Right common carotid artery plus branches (tissue), 1 donor: Measurements from ENCODE around the genes LRRC47 and DFFB.

- PRO-cap: no peak
These were observed 35.2 kb upstream of the ARHGEF16 start for GRCh38 chr1:3419272-3419754.

- PRO-cap: no peak
These were observed 708 bp upstream of the ARHGEF16 start for GRCh38 chr1:3453743-3454171.

GRCh38 chr1:3468041-3468880, 13.8 kb downstream of the ARHGEF16 start:
- PRO-cap: no peak

- PRO-cap: no peak
These were observed 17.2 kb downstream of the ARHGEF16 start for GRCh38 chr1:3471276-3472385.

DNA sequence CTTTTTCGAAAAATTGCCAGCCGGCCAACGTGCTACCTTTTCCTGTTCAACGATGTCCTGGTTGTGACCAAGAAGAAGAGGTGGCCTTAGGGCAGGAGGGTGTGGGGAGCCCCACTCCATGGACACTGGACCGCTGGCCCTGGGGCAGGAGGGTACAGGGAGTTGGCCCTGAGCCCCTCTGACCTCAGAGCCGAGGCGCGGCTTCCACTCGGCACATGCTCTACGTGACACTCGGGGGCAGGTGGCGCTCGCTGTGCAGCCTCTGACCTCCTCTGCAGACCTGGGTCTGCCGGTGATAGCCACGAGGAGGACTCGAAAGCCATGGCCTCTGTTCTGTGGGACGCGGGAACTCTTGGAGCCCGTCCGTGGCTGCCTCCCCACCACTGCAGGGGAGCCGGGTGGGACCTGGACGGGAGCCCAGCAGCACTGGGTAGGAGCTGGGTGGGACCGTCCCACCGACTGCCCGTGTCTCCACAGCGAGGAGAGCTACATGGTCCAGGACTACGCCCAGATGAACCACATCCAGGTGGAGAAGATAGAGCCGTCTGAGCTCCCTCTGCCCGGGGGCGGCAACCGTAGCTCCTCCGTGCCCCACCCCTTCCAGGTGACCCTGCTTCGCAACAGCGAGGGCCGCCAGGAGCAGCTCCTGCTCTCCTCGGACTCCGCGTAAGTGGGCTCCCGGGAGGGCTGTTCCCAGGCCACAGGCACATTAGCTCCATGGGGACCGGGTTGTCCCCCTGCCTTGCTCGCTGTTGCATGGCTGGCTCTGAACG, 23.7 kb downstream of the ARHGEF16 start:
- PRO-cap: no peak

GRCh38 chr1:3529409-3529851, 75.0 kb downstream of the ARHGEF16 start:
- PRO-cap: no peak

DNA sequence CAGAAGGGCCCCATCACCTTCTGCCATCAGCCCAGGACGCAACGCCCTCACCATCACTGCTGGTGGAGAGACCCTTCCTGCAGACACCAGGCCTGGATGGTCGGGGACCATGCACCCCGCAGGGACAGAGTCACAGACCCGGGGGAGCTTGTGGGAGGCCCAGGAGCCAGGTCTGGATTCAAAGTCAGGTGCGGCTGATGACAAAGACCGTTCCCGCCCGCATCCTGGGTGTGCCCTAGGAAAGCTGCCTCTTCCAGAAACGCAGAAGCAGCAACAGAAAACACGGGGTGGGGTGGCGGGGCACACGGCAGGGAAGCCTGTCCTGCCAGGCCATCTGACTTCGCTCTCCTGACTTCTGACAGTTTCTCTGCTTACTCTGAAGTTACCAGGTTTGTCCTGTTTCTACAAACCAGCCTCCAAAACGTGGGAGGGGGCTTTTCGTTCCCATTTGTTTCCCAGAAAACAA, 49.8 kb downstream of the MEGF6 start:
- PRO-cap: no peak

GRCh38 chr1:3640270-3640725, 9.6 kb downstream of the WRAP73 start:
- PRO-cap: no peak

DNA sequence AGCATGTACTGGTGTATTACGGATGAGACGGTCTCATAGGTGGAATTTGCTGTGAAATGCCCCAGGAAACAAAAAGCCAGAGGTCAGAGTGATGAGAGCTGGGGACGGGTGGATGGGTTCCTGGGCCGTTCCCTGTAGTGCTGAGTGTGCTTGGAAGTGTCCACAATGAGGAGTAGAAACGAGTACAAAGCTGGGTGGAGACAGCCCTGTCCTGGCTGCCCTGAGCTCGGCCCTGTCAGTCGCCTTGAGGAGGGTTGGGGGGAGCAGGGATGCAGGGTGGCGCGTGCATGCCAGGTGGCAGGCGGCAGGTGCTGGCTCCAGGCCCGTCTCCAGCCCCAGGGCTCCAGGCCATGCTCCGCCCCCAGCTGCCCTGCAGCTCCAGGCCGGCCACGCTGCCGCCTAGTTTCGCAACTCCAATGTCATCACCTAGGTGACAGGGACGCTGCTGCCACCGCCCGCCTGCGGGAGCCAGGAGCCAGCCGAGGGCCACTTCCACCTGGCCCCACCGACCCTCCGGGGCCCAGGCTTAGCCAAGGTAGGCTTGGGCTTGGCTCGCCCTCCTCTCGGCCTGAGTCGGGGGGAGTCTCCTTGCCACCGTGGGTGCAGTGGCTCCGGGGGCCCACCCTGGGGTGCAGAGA, 16.4 kb downstream of the TP73 start:
- PRO-cap: no peak

- PRO-cap: no peak
These were observed 11.0 kb upstream of the CCDC27 start for GRCh38 chr1:3740969-3741876.

- PRO-cap: no peak
These were observed 1.1 kb upstream of the SMIM1 start for GRCh38 chr1:3771346-3771940.

- PRO-cap: bidirectional peak, plus-strand start at chr1:3796604, minus-strand start at chr1:3796484
These were observed at the start of gene LRRC47 for GRCh38 chr1:3796165-3796793. Gene LRRC47, minus strand, starts transcription at chr1:3796498.

DNA sequence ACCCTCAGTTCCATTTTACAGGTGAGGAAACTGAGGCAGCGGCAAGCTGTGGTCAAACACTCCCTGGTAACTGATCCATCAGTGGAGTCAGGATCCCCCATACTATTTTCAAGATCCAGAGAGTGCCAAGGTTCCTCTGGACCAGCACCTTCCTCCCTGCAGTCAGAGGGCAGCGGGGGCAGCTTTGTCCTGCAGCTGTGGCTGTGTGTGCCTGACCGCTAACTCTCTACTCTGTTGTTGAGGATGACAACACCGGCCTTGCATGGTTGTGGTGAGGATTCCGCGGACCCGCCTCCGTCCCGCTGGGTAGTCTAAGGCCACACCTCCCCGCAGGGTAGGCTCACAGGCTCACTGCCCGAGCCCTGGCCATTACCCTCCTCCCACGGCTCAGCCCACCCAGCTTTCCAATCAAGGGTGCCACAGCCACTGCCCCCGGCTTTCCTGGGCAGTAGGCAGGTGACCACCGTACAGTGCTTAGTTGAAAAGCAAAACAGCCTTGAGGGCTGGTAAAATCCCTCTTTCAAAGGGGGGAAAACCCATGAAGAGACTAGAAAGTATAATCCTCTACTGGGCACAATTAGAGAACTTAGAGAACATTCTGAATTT, 15.0 kb upstream of the LRRC47 start:
- PRO-cap: no peak

- PRO-cap: bidirectional peak, plus-strand start at chr1:3857269, minus-strand start at chr1:3857211; bidirectional peak, plus-strand start at chr1:3857461, minus-strand start at chr1:3857356
These were observed at the start of gene DFFB for GRCh38 chr1:3856741-3858012. Gene DFFB, plus strand, starts transcription at chr1:3857476.

GRCh38 chr1:3922058-3922394, 22.0 kb upstream of the C1orf174 start:
- PRO-cap: no peak

- PRO-cap: no peak
These were observed 663.1 kb downstream of the NPHP4 start for GRCh38 chr1:5328922-5329767.

GRCh38 chr1:5667935-5668516, 324.2 kb downstream of the NPHP4 start:
- PRO-cap: no peak

DNA sequence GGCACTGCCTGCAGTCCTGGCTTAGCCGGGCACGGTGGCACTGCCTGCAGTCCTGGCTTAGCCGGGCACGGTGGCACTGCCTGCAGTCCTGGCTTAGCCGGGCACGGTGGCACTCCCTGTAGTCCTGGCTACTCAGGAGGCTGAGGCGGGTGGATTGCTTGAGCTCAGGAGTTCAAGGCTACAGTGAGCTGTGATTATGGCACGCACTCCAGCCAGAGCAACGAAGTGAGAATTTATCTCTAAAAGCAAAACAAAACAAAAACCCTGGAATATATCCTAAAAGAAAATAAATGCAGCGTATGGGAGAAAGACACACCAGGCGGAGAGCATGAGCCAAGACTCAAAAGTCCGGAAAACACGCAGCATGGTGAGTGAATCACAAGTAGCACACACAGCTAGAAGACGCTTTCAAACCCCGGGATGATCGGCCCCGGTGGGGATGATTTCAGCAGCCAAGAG, 69.4 kb downstream of the NPHP4 start:
- PRO-cap: no peak

- PRO-cap: no peak
These were observed 15.1 kb upstream of the NPHP4 start for GRCh38 chr1:6007294-6007748.

DNA sequence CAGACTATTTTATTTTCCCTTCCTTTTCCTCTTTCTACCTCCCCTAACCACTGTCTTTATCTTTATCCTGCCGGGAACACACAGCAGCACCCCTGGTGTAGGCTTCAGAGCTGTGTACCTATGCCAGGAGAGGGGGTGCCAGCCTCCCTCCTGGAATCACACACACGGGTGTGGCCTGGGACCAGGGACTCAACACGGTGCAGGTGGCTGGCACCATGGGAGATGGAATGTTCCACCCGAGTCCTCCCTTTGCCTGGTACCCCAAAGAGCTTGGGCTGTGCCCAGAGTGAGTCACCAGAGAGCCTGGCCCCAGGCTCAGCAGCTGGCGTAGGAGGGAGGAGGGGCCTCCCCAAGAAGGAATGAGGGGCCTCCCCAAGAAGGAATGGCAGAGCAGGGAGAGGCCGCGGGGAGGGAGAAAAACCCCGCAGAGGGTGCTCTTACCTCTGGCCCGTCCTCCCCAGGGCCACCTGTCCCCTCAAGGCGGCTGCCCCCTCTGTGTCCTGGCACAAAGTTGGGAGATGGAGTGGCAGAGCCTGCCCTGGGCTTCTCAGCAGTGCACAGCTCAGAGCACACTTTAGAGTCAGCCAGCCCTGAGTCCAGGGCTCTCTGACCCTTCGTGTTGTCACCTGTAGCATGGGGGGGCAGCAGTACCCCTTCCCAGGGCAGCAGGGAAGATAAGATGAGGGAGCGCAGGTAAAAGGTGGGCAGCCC, 20.4 kb upstream of the KCNAB2 start:
- PRO-cap: no peak